ENCODE data around the gene CTSG.

GRCh38 chr14:23447814-23448368 is 12.4 kb upstream of the MYH7 start:
- PRO-cap, 2 experiments: no peak in any of the 2 experiments
- RAMPAGE, long total RNA, 5 experiments: no peak in any of the 5 experiments

- PRO-cap, 2 experiments: no peak in any of the 2 experiments
- RAMPAGE, long total RNA, 5 experiments: no peak in any of the 5 experiments
Measured at GRCh38 chr14:23523798-23524434, 27.6 kb downstream of the ZFHX2 start.

DNA sequence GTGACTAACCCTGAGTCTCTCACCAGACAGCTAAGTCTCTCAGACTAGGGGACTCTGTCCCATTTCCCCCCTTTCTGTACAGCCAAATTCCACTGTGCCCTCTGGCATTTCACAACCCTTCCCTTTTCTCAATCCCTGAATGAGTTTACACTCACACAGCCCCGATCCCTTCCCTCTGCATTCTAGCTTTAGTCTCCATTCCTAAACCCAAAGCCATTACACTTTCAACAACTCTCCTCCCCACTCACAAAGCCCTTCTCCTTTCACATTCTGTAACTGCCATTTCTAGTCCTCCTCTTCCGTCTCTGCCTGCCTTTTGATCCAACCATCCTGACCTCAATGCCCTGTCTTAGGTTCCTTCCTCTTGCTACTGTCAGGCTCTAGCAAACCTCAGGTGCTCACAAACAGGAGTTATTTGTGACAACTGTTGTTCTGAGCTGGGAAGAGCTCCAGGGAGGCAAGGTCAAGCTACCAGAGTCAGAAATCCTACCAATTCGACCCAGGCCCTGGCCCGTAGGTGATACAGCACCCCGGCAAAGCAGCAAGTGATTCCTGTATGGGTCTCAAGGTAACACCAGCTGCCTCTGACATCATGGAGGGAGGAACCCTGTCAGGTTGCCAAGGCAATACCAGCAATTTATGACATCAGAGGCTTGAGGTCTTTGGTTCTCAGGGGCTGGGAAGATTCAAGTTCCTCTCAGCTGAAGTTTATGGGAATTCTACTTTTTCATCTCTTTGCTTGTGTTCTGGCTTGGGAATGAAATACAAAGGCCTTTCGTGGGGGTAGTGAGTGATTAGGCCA is 3.5 kb downstream of the ZFHX2 start:
- PRO-cap, 2 experiments: no peak in any of the 2 experiments
- RAMPAGE, long total RNA, 5 experiments: no peak in any of the 5 experiments

GRCh38 chr14:24006612-24007299 is 18.0 kb downstream of the DHRS4L2 start:
- PRO-cap, 2 experiments: no peak in any of the 2 experiments
- RAMPAGE, long total RNA, 5 experiments: start-site peak on the plus strand in 1 of 5 experiments, at chr14:24007003-24007165 at its widest, 17 reads per replicate

DNA sequence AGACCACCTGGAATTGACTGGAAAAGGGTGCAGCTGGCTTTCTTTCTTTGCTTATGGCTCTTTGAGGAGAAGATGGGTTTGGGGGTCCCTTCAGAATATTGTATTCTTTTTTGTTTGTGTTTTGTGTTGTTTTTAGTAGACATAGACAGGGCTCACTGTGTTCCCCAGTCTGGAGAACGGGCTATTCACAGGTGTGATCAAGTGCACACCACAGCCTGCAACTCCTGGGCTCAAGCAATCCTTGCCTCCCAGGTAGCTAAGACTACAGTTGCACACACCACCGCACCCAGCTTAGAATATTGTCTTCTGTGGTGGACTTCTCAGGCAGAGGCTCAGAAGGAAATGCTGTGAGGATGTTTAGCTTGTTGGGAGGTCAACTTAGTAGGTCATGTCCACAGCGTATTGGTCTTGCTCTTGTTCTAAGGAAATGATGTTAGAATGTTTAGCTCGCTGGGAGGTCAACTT is 1.5 kb upstream of the NRL start:
- PRO-cap, 2 experiments: no peak in any of the 2 experiments
- RAMPAGE, long total RNA, 5 experiments: no peak in any of the 5 experiments

DNA sequence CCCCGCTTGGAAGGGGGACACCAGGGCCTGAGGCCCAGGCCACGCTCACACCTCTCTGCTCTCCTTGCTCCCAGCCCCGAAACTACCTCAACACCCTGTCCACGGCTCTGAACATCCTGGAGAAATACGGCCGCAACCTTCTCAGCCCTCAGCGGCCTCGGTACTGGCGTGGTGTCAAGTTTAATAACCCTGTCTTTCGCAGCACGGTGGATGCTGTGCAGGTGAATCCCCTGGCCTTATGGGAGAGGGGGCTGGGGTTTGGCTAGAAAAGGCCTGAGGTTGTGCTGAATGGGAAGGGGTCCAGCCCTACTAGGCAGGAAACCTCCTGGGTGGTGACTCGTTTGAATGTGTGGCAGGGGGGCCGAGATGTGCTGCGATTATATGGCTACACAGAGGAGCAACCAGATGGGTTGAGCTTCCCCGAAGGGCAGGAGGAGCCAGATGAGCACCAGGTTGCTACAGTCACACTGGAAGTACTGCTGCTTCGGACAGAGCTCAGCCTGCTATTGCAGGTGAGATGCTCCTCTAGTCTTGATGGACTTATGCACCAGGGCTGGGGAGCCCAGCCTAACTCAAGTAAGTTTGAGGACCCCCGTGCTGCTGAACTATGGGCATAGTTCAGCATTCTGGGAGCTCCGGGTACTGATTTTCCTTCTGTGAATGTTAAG is 738 bp downstream of the RNF31 start:
- PRO-cap, 2 experiments: no peak in any of the 2 experiments
- RAMPAGE, long total RNA, 5 experiments: no peak in any of the 5 experiments

DNA sequence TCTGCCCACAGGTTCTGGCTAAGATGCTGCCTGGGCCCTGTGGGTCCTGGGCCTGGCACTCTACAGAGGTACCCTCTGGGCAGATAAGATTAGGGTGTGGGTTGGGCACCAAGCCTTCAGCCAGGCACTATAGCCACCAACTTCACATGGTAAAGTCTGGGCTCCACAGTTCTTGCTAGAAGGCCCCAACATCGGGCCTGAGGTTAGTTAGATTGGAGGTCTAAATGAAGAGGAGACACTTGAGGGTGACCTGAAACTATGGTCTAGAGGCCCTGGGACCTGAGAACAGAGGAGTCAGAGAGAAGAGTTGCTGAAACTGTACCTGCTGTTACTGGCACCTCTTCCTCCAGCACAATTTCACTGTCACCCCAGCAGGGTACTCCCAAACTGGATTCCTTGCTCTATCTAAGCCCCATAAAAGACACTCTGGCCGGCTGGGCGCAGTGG is 5.2 kb upstream of the REC8 start:
- PRO-cap, 2 experiments: no peak in any of the 2 experiments
- RAMPAGE, long total RNA, 5 experiments: no peak in any of the 5 experiments

GRCh38 chr14:24181852-24182334 is 6.7 kb downstream of the IPO4 start:
- PRO-cap, 2 experiments: no peak in any of the 2 experiments
- RAMPAGE, long total RNA, 5 experiments: no peak in any of the 5 experiments

DNA sequence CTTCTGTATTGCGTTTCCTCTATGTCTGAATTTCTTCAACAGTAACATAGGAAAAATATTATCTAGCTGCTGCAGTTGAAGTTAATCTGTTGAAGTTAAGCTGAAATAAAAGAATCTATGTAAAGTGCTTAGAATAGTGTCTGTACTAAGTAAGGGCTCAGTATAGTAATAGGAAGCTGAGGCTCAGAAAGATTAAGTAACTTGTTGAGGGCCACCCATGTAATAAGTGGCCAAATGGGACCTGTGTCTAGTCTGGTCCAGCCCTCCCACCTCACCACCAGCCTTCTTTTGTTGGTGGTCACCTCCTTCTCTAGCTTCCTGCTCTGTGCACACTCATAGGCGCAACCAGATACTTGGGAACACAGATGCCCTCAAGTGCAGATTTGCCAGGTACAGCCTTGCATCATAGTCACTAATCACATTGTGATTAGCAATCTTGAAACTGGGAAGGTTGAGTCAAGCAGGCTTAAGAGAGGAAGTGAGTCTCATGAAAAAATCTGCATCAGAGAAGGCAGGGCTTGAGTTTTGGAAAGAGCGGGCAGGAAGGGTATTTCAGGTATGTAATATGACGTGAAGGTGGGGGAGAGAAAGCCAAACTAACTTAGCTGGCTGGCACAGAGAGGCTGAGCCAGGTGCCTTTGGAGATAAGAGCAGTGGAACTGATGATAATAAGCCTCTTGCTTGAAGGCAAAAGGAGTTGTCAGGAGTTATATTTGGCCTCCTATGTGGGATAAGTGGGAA is 2.6 kb upstream of the RABGGTA start:
- PRO-cap, 2 experiments: no peak in any of the 2 experiments
- RAMPAGE, long total RNA, 5 experiments: no peak in any of the 5 experiments

DNA sequence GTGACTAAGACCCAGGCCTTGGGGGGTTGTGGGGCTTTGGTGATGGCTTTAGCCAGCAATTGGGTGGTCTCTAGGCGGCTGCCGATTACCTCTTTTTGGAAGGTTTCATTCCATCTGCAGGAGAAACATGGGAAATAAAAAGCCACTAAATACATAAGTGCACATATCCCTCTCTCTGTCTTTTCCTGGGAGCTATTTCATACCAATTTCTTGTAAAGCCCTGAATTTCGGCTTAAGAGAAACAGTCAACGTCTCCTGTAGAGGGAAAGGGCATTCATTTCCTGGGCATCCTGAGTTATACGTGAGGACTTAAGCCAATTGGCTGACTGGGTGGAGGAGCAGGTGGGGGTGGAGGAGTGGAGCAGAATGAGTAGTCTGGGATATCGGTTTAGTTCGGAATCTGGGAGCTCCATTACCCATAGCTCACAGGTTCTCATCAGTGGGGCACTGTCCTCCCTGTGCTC is 862 bp downstream of the SDR39U1 start:
- PRO-cap, 2 experiments: peak in 1 of 2 experiments; most common plus-strand start position 364 of the sequence (in 1)
- RAMPAGE, long total RNA, 5 experiments: no peak in any of the 5 experiments

DNA sequence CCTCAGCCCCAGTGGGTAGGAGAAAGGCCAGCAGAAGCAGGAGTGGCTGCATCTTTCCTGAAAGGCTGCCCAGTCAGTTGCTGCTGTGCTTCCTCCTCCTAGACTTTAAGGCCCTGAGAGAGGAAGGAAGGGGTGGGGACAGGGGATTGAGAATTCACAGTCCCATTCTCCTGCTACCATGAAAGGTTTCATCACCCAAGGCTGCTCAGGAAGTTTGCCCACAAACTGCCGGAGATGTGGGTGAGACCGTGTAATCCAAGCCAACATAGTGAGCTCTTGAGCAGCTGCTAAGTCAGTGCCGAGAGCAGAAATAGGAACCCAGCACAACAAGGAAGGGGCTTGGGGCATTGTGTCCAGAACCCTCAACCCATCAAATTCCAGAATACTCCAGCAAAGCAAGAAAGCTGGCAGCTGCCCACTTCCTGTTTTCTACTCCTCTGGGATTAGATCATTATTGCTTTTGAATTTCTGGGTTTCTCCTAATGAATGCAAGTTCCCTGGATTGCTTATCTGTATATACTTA is at the start of gene CTSG:
Gene CTSG, minus strand, starts transcription at position 79 of the 523 bp plus-strand sequence.
- PRO-cap, 2 experiments: no peak in any of the 2 experiments
- RAMPAGE, long total RNA, 5 experiments: start-site peak on the minus strand in 1 of 5 experiments, centred at position 83 of the sequence, 113 to 121 reads per replicate

DNA sequence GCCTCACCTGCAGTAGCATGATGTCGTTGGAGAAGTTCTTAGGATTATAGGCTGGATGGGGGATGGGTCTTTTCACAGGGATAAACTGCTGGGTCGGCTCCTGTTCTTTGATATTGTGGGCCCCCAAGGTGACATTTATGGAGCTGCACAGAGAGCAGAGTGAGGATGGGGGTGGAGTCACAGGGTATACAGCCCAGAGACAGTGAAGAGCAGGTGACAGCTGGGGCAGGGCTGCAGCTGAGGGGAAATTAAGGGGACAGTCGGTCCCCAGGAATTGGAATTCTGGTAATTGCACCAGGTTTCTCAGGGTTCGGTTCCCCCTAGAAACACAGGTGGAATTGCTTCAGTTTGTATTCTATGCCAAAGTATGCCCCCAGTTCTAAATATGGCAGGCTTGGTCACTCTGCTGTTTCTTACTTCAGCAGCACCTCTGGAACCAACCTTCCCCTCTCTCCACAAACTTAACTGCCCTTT is 1.6 kb downstream of the GZMB start:
- PRO-cap, 2 experiments: no peak in any of the 2 experiments
- RAMPAGE, long total RNA, 5 experiments: no peak in any of the 5 experiments

GRCh38 chr14:24695095-24695766 is 61.2 kb upstream of the GZMB start:
- PRO-cap, 2 experiments: no peak in any of the 2 experiments
- RAMPAGE, long total RNA, 5 experiments: no peak in any of the 5 experiments

- PRO-cap, 2 experiments: no peak in any of the 2 experiments
- RAMPAGE, long total RNA, 5 experiments: no peak in any of the 5 experiments
Measured at GRCh38 chr14:24810124-24810680, 176.2 kb upstream of the GZMB start.

- PRO-cap, 2 experiments: no peak in any of the 2 experiments
- RAMPAGE, long total RNA, 5 experiments: no peak in any of the 5 experiments
Measured at GRCh38 chr14:24879234-24880052, 170.5 kb downstream of the STXBP6 start.

GRCh38 chr14:24907805-24909169 is 141.7 kb downstream of the STXBP6 start:
- PRO-cap, 2 experiments: no peak in any of the 2 experiments
- RAMPAGE, long total RNA, 5 experiments: no peak in any of the 5 experiments

DNA sequence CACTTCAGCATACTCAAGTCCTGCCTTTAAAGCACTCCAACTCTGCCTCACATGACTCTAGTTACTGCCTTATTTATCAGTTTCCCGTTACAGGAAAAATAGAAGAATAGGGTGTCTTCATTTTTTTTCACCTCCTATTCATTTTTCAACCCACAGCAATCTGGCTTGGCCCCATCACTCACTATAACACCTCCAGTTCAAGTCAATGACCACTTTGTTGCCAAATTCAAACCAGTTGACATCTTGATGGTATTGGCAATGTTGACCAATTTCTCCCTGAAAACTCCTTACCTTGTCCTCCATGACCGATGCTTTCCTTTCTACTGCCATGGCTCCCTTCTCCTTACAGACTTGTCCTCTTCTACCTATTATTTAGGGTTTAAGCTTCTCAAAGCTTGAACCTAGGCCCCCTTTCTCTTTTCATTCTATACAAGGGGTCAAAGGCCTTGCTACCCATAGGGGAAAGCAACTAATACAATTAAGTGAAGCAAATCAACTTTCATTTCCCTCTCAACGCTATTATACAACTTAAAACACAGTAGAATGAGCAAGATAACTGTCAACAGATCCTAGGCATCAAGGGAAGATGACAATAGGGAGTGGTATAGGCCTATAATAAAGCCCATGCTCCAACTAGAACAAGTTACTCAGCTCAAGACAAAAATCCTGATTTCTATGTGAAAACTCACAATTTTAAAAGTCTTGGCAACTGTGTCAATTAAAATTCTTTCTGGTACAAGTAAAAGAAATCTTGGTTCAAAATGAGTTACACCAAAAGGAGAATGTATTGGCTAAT is 28.4 kb downstream of the STXBP6 start:
- PRO-cap, 2 experiments: no peak in any of the 2 experiments
- RAMPAGE, long total RNA, 5 experiments: no peak in any of the 5 experiments

DNA sequence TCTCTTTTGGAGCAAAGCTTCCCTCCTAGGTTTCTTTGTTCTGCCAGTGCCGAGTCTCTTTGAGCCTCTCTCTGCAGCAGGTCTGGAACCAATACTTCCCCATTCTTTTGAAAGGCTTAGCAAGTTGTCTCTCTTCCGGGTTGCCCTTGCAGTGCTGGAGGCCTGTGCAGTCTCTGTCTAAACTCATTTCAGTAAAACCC is 454.7 kb downstream of the NOVA1 start:
- PRO-cap, 2 experiments: no peak in any of the 2 experiments
- RAMPAGE, long total RNA, 5 experiments: no peak in any of the 5 experiments

DNA sequence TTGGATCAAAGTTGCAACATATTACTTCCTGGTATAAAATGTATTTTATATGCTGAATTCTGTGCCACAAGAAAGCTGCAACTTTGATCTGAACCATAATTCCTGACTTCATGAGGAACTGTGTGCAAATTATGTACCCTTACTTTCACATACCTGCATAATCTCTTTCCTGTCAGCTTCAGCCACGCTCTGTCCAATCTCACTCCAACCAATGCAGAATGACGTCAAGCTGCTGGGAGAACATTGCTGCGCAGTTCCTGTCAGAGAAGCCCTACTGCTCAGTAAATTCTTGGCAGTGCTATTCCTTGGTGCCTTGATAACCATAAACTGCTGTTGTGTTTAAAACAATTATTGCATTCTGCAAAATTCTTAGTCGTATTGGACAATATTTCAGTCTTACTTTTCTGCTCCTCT is 274.7 kb upstream of the NOVA1 start:
- PRO-cap, 2 experiments: peak in 1 of 2 experiments; most common minus-strand start position 213 of the sequence (in 1)
- RAMPAGE, long total RNA, 5 experiments: no peak in any of the 5 experiments

DNA sequence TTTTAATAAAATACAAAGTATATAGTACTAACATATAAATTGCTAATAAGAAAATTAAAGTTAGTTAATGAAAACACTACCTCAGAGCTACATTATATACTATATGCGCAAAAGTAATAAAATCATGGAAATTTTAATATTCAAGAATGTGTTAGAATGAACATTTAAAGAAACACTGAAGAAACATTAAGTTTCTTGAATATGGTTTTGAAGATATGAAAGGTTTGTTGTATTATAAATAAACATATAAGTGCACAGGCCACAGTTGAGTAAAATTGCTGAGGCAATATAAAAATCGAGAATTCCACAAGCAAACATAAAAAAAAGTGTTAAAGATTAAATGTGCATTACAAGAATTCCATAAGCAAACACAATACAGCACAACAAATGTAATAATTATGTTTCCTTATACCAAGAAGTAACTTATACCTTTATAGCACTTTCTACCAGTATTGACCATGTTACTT is 262.1 kb upstream of the FOXG1 start:
- PRO-cap, 2 experiments: no peak in any of the 2 experiments
- RAMPAGE, long total RNA, 5 experiments: no peak in any of the 5 experiments